Skin of body (tissue), 2 donors: ENCODE results near the genes MBOAT1 and CDKAL1.

DNA sequence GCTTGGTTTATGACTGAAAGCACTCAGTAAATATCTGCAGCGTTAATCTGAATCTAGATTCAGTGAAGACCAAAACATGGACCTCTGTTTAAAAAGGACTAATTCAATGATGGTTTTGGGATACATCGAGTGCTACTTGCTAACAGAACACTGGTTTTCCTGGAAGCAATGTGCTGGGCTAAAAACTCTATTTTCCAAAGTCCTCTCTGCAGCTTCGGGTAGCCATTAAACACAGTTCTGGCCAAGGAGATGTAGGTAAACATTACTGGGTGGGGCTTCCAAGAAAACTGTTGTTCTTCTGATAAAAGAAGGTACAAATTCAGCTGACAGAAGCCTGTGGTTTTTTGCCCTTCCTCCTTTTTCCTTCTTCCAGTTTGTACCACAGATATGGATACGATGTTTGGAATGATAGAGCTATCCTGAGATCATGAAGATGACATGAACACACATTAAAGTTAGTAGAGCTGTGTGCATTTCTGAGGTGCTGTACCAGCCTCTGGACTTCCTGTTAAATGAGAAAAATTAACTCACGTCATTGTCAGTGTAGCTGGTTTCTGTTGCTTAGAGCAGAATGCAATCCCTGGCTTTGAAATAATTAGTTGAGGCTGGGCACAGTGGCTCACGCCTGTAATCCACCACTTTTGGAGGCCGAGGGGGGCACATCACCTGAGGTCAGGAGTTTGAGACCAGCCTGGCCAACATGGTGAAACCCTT is 136.6 kb upstream of the NUP153 start:
- RAMPAGE, long total RNA, result no peak

DNA sequence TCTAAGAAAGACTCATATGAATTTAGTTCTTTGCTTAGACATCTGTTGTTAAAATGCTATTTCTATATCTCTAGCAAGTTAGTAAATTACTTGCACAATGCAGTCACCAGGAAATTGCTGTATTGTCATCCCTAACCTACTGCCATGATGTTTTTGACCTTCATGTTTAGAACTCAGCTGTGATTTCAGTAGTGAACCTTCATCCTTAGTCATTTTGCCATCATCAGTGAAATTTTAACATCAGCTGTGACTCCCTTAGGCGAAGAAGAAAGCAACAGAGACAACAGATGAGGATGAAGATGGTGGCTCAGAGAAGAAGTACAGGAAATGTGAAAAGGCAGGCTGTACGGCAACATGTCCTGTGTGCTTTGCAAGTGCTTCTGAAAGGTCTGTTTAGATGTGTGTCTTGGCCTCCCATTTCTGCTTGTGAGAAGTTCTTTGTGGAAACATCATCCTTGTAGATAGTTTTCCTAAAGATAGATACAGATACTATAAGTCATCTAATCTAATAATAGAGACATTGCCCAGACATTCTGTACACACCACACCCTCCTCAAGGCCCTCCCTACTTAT is 5.9 kb downstream of the KDM1B start:
- RAMPAGE, long total RNA, result no peak

- RAMPAGE, long total RNA, result no peak
These were observed 2.4 kb downstream of the RNF144B start for GRCh38 chr6:18389556-18389955.

DNA sequence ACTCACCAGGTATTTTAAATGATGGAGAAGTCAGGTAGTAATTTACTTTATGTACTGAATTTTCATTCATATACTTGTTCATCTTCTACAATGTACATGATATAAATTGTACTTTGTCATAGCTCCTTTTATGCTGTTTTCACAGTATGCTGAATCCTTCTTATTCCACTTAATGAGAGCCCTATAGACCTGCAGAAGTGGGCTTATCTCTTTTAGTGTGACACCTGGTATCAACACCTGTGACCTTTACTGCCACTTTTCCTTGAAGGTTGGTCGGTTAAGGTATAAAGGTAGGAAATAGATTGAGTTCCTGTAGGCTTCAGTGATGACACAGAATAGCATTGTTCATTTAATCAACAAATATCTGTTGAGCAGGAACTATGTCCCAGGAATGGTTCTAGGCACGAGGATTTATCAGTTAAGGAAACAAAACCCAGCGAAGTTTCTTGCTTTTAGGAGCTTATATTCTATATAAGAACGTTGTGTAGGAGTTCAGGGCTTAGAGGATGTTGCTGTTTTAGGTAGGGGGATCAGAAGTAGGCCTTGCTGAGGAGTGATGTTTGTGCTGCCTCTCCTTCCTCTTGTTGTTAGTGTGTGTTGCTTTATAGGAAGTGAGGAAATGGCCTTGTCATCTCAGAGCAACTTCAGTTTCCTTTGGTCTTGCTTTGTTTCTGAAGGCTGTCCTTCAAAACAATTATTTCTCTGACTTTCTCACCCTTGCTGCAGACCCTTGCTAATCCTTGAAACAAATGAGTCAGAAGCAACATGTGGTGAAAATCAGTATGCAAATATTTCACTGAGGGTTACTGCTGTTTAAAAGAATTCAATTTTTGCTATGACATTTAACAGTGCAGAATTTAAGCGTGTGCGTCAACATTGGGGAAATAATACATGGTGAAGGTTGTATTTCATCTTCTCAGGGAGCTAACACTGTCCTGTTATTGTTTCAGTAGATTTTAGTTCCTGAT is 13.5 kb downstream of the RNF144B start:
- RAMPAGE, long total RNA, result no peak

- RAMPAGE, long total RNA, result no peak
These were observed 605.0 kb upstream of the ID4 start for GRCh38 chr6:19232083-19232670.

DNA sequence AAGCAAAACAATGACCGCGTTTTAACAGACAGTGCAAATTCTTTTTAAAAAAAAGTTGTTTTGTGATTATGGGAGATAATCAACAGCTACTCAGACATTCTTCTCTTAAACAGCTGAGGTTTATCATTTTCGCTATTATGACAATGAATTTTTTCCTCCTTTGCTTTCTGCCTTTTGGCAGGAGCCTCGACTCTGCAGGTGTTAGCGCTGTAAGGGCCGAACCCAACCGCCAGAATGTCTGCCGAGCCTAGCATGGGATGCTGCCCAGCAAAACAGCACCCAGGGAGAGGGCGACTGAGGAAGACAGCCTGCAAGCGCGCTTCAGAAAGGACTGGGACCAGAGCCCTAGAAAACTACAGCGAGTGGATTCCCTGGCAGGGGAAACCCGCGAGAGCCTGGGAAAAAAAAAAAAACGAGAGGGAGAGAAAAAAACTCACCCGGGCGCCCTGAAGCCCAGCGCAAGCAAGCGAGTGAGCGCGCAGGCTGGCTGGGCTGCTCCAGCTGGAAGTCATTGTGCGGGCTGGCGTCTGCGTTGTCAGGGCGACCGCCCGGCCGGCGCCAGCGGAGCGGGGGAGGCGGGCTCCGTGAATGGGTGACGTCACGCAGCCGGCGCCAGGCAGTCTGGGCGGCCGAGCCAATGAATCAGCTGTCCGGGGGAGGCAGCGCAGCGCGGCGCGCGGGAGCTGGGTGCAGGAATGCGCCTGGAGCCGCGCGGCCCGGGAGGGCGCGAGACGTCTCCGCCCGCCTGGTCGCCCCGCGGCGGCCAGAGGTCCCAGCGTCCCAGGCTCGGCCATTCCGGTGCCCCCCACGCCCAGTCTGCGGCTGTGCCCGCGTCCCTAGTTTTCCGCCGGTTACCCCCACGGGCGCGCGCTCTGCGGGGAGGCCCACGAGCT is 32.7 kb upstream of the ID4 start:
- RAMPAGE, long total RNA, result no peak

GRCh38 chr6:19851259-19852032 is 14.3 kb downstream of the ID4 start:
- RAMPAGE, long total RNA, result no peak

- RAMPAGE, long total RNA, result no peak
These were observed 94.6 kb downstream of the MBOAT1 start for GRCh38 chr6:20117535-20118111.

DNA sequence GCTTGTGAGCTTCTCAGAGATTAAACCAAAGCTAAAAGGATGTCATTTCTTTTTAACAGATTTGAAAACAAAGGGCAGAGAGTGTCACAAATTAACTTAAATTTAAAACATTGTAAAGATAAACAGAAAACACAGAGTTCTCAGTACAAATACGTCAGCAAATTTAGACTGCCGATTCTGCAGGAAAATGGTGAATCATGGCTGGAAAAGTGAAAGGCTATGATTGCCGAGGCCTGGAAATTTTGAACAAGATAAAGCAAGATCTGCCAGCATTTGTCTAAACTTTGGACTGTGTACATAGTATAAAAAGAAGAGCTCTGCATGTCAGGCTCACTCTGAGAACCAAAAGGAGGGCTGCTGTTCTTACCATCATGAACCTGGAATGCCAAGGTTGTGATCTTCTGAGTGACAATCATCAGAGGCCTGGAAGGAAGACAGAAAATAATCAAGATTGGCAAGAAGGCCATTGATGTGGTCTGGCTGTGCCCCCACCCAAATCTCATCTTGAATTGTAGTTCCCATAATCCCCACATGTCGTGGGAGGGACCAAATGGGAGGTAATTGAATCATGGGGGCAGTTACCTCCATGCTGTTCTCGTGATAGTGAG is 81.4 kb downstream of the MBOAT1 start:
- RAMPAGE, long total RNA, result no peak

GRCh38 chr6:20211969-20212827 is at the start of gene MBOAT1:
TSS of gene MBOAT1 (minus strand) at chr6:20212469.
- RAMPAGE, long total RNA, result no peak

- RAMPAGE, long total RNA, result no peak
These were observed 27.8 kb downstream of the E2F3 start for GRCh38 chr6:20429059-20430231.

GRCh38 chr6:20441719-20442395 is 40.2 kb downstream of the E2F3 start:
- RAMPAGE, long total RNA, result no peak

- RAMPAGE, long total RNA, result no peak
These were observed 53.8 kb downstream of the E2F3 start for GRCh38 chr6:20455119-20456153.

DNA sequence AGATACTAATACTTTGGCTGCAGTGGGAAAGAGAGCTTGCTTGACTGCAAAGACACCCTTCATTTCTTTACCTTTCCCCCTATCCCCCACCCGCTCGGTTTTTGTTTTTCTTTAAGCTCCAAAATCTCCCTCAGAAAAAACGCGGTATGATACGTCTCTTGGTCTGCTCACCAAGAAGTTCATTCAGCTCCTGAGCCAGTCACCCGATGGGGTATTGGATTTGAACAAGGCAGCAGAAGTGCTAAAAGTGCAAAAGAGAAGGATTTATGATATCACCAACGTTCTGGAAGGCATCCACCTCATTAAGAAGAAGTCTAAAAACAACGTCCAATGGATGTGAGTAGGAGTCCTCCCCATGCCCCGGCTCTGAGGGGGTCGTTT is 53.2 kb upstream of the CDKAL1 start:
- RAMPAGE, long total RNA, result no peak

DNA sequence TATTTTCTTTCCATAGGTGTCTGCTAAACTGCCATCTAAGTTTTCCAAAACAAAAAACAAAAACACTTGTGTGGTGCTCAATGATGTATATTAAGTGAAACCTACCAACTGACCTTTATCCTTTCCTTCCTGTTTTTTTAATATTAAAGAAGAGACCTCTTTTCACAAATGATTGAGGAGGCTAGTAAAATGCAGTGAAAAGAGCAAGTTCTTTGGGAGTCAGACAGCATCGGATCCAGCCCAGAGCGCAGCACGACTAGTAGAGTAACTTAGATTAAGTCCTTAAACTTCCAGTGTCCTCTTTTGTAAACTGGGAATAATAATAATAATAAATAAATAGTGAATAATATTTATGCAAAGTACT is 386 bp upstream of the CDKAL1 start:
- RAMPAGE, long total RNA, result no peak

GRCh38 chr6:20534253-20534927 is at the start of gene CDKAL1:
TSS of gene CDKAL1 (plus strand) at chr6:20534457.
- RAMPAGE, long total RNA, result no peak

DNA sequence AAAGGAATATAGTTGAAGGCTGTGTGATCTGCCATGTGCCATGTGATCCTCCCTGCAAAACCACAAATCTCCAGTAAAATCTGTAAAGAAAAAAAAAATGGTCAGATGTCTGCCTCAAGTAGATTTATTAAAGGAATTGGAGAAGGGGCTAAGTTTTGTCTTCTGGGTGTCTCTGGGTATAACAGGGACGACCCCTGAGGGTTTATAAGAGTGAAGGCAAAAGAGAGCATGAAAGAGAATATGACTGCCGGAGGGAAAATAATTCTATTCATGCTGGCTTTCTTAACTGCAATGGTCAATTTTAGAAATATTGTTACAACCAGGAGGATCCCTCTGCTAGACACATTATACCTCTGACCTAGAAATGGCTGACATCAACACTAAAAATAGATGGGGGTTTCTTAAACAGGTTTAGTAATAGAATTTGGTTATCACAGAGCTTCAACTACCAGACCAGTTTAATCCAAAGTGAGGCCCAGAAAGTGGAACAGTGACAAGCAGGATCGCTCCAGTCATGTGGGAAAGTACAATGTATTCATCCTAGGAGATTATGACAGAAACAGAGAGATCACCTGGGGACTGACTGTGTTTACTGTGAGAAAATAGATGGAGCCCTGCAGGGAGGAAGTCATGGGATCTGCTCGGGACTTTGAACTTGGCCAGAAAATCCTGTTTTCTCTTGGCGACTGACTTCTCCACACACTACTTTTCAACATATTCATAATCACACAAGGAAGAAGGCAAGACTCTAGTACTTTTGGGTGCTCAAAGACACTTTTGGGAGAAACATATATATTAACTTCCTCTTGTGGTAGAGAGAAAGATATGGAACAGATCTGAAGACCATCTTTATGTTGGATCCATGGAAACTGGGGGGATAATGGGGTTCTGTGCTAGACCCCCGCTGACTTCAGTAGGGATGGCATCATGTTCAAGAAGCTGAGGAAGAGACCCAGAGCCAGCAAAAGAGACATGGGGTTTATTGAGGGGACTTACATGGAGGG is 238.8 kb upstream of the SOX4 start:
- RAMPAGE, long total RNA, result no peak

- RAMPAGE, long total RNA, result no peak
These were observed 114.5 kb upstream of the SOX4 start for GRCh38 chr6:21478952-21479581.

GRCh38 chr6:21608659-21609190 is 15.2 kb downstream of the SOX4 start:
- RAMPAGE, long total RNA, result no peak

GRCh38 chr6:21738056-21739002 is 144.8 kb downstream of the SOX4 start:
- RAMPAGE, long total RNA, result no peak